ENCODE results near the genes DHX37 and BRI3BP.

DNA sequence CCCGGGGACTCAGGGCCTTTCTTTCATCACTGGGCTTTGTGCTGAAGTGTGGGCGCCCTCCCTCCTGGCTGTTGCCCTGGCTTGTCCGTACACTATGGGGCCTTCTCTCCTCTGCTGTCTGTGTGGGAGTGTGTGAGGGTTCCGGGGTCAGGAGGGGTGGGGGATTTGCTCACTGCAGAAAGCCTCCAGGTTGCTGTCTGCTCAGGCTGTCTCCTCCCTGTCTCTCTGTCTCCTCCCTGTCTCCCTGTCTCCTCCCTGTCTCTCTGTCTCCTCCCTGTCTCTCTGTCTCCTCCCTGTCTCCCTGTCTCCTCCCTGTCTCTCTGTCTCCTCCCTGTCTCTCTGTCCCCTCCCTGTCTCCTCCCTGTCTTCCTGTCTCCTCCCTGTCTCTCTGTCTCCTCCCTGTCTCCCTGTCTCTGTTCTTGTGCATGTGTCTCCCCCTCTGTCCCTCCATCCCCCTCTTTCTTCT is 64.7 kb downstream of the CCDC92 start:
- PRO-cap, result no peak
- RRBS, 2 experiments, result 34% methylated on average over 1 of the region's 4 CpGs; no CpG with 5 or more reads in 1 of the 2 experiments

GRCh38 chr12:123966100-123966899 is 6.3 kb downstream of the CCDC92 start:
- PRO-cap, result no peak
- RRBS, 2 experiments, result no CpG with 5 or more reads among the region's 4 CpGs

DNA sequence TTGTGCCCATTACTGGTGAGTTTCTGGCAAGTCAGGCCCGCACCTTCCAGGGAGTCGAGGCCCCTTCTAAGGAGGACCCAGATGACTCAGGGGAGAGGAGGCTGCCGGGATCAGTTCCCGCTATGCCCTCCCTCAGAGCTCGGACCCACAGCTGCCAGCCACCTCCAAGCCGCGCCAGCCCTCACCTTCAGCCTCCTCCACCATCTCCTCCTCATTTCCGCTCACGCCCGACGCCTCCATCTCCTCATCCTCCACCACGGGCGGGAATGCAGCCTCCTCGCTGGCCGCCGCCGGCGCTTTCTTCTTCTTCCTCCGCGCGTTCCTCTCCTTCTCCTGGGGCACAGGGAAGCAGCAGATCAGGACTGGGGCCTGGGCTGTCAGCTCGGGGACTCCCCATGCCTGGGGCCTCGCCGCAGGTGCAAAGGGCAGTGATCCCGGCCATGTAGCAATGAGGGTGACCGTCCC is 83.2 kb downstream of the RFLNA start:
- PRO-cap, result no peak
- RRBS, 2 experiments, result 26 to 43% methylated on average over 7 of the region's 26 CpGs

DNA sequence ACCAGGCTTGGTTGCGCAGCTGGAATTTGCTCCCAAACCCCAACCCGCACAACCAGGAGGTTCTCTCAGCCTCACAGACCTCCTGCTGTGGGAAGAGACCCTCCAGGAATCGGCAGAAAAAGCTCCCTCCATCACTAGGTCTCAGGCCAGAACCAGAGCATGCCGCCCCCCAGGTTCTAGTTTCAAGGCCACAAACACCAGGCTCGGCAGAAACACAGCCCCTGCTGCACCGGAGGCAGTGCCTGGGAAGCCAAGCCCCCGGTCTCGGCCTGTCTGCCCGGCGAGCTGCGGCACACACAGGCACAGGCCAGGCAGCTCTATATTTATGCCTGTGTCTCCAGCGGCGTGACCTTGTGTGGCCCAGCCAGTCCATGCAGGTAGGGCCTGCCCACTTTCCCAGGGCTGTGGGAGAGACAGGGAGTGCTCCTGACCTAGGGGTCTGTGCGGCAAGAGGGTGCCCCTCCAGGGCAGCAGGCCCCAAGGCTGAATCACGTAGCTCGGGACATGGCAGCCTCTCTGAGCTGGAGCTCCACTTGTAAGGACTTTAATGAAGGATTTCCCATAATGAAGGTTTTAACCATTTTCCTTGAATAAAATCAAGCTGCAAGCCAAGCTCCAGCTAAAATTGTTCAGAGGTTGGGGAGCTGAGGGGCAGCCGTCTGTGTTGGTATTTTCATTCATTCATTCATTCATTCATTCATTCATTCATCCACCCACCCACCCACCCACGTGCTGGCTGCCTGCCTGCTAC is 91.8 kb downstream of the RFLNA start:
- PRO-cap, result no peak
- RRBS, 2 experiments, result no CpG with 5 or more reads among the region's 18 CpGs

GRCh38 chr12:124422186-124423189 is 127.6 kb downstream of the RFLNA start:
- PRO-cap, result no peak
- RRBS, 2 experiments, result no CpG with 5 or more reads among the region's 36 CpGs

DNA sequence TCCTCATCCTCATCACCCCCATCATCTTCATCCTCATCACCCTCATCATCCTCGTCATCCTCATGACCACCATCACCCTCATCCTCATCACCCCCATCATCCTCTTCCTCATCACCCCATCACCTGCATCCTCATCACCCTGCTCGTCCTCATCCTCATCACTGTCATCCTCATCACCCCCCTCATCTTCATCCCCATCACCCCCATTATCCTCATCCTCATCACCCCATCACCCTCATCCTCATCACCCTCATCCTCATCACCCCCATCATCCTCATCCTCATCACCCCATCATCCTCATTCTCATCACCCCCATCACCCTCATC is 100.4 kb downstream of the NCOR2 start:
- PRO-cap, result no peak
- RRBS, 2 experiments, result no CpG with 5 or more reads among the region's 2 CpGs

DNA sequence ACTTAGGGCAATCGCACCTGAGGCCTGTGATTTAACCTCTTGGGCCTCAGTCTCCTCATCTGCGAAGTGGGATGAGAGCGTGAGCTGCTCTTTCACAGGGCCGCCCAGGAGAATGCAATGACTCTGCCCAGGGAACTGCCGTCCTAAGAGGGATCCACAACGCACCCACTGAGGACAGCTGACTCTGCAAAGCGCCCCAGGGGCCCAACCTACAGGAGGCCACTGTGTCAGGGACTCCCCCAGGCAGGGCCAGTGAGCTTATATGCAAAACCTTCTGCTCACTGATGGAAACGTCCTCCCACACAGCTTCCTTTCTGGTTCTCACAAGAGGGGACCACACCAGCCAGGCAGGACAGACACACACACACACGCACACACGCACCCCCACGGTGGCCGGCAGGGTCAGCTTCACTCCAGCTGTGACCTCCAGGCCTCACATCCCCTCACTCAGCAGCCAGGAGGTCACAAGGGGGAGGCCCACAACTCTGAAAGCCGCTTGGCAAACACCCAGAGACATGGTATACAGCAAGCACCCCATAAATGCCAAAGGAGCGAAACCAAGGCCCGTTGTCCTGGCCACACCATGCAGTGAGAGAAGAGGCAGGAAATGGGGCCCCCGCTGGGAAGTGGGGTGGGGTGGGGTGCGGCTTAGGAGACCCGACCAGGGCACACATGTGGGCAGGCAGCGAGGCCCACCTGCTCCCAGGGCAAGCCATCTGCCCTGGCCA is 73.4 kb downstream of the NCOR2 start:
- PRO-cap, result no peak
- RRBS, 2 experiments, result no CpG with 5 or more reads among the region's 19 CpGs

DNA sequence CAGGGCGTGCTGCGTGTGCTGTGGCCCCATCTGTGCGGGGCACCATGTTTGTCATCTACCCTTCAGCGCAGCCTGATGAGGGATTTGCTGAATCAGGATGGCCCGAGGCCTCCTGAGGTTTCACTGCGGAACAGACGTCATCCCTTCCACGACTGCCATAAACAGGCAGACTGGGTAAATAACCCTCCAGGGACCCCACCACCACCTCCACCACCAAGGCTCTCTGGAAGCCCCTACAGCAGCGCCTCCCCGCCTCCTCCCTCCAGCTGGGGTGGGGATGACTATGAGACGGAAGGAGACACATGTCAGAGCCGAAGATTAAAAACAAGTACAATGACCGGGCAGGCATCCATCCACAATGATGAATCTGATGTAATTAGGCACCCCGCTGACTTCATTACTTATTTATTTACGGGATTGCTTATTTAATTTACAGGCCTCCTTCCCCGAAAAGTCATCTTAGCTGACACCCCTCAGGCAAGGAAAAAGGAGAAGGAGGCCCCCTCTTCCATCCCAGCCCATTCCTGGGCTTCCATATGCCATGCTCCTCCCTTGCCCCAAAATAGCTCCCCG is 39.4 kb downstream of the NCOR2 start:
- PRO-cap, result no peak
- RRBS, 2 experiments, result 38% methylated on average over 1 of the region's 17 CpGs; no CpG with 5 or more reads in 1 of the 2 experiments

DNA sequence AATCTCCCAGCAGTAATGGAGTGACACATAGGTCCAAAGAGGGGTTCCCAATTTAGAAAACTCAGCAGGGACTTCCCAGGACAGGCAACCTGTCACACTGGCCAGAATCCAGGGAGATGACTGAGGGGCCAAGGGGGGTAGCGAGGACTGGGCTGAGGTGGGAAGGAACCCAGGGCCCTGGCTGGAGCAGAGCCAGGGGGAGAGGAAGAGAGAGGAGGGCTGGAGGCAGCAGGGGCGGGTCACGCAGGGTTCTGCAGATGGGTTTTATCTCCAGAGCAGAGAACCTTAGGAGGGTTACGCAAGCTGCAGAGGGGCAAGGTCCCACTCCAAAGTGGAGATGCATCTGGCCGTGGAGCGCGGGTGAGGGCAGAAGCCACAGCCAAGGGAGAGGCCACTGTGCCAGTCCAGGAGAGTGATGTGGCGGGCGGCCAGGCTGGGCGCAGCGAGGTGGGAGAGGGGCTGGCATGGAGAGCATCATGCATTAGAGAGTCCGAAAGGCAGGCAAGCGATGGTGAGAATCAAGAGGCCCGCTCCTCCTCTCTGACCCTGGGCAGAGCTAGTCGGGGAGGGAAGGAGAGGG is 29.1 kb downstream of the NCOR2 start:
- PRO-cap, result no peak
- RRBS, 2 experiments, result no CpG with 5 or more reads among the region's 15 CpGs

- PRO-cap, result no peak
- RRBS, 2 experiments, result 33 to 66% methylated on average over 7 to 8 of the region's 24 CpGs
Measured at GRCh38 chr12:124679333-124680242, 112.2 kb upstream of the NCOR2 start.

- PRO-cap, result no peak
- RRBS, 2 experiments, result no CpG with 5 or more reads among the region's 10 CpGs
Measured at GRCh38 chr12:124719802-124720188, 143.9 kb downstream of the SCARB1 start.

- PRO-cap, result unidirectional peak, plus-strand start at chr12:124720533
- RRBS, 2 experiments, result no CpG with 5 or more reads among the region's 19 CpGs
Measured at GRCh38 chr12:124720189-124721150, 143.2 kb downstream of the SCARB1 start.

DNA sequence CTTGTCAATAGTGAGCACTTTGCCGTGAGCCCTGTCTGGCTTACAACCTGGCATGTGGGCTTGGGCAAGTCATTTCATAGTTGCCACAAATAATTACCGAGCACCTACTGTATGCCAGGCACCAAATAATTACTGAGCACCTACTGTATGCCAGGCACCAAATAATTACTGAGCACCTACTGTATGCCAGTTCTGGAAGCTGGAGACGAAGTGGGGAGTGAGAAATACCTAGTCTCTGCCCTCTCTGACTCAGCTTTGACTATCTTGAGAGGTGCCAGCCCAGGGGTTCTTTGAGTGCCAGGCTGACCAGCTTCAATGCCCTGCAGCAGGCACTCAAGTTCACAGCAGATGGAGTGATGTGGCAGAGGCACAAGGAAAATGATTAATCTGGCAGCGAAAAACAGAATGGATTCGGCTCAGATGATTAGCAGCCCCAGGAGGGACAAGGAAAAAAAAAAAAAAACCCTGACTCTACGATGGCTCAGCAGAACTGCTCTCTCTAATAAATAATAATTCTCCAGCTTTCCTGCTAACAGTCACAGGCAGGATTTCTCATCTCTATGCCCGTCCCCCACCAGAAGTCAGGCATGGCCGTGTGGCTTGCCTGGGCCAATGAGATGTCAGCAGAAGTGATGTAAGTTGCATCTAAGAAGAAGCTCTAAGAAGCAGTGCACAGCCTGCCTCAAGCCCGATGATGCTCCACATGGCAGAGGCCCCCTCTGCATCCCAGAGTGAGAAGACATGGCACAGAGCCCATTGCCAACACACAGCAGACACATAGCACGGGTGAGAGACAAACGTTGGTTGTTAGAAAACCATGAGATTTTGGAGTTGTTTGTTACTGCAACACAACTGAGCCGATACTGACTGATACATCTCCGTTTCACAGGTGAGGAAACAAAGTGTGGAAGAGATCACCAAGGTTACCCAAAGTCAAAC is 111.2 kb downstream of the SCARB1 start:
- PRO-cap, result no peak
- RRBS, 2 experiments, result no CpG with 5 or more reads among the region's 13 CpGs

DNA sequence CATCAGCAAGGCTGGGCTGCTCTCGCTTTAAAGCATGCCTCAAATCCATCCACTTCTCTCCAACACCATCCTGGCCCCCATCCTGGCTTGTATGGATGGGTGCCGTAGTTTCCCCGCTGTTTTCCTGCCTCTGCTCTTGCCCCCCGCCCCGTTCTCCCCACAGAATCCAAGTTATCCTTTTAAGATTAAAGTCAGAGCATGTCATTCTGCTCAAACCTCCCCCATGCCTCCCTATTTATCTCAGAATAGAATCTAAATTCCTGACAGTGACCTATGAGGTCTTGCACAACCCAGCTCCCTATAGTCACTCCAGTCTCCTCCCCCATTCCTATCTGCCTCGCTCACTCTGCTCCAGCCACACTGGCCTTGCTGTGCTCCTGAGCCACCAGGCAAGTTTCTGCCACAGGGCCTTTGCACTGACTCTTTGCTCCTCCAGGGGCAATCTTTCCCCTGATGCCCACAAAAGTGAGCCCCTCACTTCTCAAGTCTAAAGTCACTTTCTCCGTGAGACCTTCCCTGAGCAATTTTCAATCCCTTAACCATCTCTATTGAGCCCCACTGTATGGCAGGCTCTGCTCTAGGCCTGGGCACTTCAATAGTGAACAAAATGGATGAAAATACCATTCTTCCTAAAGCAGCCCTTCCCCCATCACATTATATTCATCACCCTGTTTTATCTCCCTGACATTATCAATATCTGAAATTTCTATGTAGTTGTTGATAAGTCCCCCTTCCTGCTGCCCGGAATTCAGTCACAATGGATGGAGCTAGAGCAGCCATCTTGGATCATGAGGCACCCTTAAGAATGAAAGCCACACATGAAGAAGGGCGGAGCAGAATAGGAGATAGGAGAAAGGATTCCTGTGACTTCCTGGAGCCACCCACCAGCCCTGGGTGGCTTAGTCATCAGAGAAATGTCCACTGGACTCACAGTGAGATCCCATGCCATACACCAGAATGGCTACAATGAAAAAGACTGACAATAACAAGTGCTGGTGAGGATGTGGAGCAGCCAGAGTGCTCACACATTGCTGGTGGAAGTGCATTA is 34.1 kb downstream of the SCARB1 start:
- PRO-cap, result no peak
- RRBS, 2 experiments, result no CpG with 5 or more reads among the region's 9 CpGs

GRCh38 chr12:124940578-124941408 is 26.3 kb upstream of the UBC start:
- PRO-cap, result no peak
- RRBS, 2 experiments, result no CpG with 5 or more reads among the region's 27 CpGs

DNA sequence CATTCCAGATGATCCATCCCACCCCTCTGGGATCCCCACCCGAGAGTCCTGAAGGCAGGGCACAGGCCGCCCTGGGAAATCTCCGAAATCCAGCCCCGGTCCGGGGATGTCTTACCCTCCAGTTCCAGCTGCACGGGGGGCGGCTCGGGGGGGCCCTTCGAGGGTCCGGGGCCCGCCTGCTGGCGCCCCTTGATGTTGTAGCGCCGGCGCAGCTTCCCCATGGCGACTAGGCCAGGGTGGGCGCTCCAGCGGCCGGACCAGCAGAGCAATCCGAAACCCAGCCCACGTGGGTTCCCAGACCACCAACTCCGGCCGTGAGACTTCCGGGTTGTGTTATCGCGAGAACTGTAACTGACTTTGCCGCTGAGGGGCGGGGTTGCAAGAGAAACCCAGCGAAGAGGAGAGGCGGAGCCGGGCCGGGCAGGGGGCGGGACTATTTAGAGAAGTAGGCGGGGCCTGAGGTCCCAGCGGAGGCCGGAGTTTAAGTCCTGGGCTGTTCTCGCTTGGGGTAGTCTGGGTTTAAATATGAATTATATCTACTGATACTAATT is at the start of gene DHX37:
TSS of gene DHX37 (minus strand) at position 330 of the 551 bp plus-strand sequence.
- PRO-cap, result no peak
- RRBS, 2 experiments, result 1 to 3% methylated on average over 24 to 27 of the region's 37 CpGs

GRCh38 chr12:124993305-124994520 is at the start of gene BRI3BP:
TSS of gene BRI3BP (plus strand) at chr12:124993645.
- PRO-cap, result no peak
- RRBS, 2 experiments, result 2% methylated on average over 39 of the region's 136 CpGs

DNA sequence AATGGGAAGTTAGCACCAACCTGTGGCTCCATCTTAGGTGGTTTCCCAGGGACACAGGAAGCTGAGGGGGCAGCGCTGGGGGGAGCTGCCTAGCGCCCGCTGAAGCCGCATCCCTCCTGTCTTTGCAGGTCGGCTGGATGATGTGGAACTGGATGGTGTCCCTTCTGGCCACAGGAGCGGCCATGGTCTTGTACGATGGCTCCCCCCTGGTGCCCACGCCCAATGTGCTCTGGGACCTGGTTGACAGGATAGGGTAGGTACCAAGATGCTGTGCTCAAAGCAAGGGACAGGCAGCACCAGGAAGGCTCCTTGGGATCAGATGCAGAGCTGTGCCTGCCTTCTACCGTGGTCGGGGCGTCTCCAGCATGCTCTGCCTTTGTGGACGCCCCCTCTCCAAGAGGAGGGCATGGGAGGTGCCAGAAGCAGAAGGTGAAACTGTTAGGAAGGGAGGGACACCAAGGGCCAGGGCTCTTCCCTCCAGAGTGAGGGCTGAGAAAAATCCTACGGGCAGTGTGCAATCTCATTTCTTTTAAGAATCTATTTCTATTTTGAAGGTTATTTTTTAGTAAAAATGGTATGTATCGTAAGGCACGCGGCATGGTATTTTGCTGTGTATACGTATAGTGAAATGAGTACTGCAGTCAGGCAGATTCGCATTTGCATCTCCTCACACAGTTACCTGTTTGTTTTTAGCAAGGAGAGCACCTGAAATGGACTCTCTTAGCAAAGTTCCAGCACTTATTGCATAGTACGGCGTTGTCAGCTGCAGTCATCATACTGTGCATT is 53.5 kb downstream of the AACS start:
- PRO-cap, result no peak
- RRBS, 2 experiments, result no CpG with 5 or more reads among the region's 20 CpGs

DNA sequence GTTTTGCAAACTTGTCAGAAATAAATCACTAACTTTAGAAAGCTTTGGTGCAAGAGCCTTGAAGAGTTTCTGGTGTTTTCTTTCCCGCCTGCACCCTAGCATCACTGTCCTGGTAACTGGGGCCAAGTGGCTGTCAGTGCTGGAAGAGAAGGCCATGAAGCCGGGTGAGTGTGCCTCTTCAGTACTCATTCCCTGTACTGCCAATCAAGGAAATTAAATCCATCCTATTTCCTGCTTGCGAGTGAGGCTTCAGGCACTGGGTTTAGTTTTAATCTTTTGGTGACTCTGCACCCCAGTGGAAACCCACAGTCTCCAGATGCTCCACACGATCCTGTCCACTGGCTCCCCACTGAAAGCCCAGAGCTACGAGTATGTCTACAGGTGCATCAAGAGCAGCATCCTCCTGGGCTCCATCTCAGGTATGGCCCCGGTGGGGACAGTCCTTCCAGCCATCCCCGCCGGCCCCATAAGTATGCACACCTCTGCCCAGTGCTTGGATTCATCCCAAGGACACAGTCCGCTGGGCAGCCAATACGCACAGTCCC is 59.4 kb downstream of the AACS start:
- PRO-cap, result no peak
- RRBS, 2 experiments, result no CpG with 5 or more reads among the region's 10 CpGs

- PRO-cap, result no peak
- RRBS, 2 experiments, result 24 to 28% methylated on average over 5 of the region's 12 CpGs
Measured at GRCh38 chr12:125280519-125280855, 94.3 kb downstream of the TMEM132B start.

Measured in astrocyte (in vitro differentiated cells and primary cell).